Kidney epithelial cell (primary cell): ENCODE measurements around a stretch of chr11.

DNA sequence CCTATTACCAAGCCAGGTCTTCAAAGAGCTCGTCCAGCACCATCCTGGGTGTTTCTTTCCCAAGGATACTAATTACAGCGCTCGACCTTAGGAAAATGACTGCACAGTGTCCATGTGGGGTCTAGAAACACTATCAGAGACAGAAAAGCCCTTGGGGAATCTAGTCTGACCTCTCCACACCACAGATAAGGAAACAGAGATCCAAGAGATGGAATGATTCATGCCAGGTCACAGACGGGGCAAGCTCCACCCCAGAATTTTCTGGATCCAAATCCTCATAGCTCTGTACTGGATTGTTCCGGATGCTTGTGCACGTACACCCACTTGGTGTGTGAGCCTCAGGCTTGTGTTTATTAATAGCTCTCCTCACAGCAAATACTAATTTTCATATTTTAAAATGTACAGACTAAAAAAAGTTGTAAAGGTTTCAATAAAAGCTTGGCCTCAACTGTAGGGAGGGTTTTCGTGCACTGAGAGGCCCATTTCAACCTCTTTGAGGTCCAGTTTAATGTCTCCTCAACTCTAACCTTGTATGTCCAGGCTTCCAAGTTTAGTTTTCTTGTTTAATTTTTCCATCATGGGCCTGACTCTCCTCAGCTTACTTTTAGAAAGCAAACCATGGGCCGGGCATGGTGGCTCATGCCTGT, 11.2 kb downstream of the ABTB2 start:
- RAMPAGE, long total RNA: no peak
- RRBS: no CpG with 5 or more reads among the region's 8 CpGs

GRCh38 chr11:34348664-34349247, 9.1 kb downstream of the ABTB2 start:
- RAMPAGE, long total RNA: no peak
- RRBS: no CpG with 5 or more reads among the region's 4 CpGs

GRCh38 chr11:34404922-34405627, 33.7 kb upstream of the CAT start:
- RAMPAGE, long total RNA: no peak
- RRBS: no CpG with 5 or more reads among the region's 7 CpGs

DNA sequence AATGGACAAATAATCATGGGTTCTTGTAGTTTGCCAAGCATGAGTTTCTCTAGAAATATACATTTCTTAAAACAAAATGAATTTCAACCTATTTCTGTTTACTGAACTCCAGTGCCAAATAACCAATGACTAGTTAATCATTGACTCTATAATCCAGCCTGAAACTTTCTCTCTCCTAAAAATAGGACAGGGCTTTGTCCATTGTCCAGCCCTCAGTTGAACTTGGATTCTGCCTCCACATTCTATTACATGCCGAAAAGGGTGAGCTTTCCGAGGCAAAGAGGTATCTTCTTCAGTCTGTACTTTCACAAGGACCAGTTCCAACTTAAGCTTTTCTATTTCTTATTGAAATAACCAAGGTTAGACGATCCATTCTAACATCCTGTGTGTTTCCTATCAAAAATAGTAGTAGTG, 23.2 kb upstream of the CAT start:
- RAMPAGE, long total RNA: no peak
- RRBS: no CpG with 5 or more reads among the region's 3 CpGs

- RAMPAGE, long total RNA: no peak
- RRBS: no CpG with 5 or more reads among the region's 3 CpGs
These were observed 37.1 kb upstream of the EHF start for GRCh38 chr11:34583850-34584175.

DNA sequence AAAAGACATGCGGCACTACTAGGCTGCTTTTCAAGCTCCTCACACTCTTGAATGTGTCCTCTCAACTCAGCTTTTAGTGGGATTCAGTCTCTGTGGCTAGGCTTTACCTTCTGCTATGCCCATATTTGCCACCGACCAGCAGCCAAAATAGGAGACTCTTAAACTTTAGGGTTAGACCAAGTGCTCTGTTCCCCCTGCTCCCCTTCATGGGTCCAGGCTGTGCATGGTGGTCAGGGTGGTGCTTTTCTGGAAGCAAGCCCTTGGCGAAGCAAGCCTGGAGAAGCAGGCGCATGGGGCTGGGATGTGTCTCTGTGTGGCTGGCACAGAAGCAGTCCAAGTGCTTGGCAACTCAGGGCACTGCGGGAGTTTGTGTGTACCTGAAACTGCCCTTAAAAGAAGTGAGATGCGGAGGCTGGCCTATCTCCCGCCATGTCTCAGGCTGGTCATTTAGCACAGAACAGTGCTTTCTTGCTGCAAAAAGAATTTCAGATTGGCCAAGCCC, 16.2 kb downstream of the EHF start:
- RAMPAGE, long total RNA: no peak
- RRBS: no CpG with 5 or more reads among the region's 7 CpGs

DNA sequence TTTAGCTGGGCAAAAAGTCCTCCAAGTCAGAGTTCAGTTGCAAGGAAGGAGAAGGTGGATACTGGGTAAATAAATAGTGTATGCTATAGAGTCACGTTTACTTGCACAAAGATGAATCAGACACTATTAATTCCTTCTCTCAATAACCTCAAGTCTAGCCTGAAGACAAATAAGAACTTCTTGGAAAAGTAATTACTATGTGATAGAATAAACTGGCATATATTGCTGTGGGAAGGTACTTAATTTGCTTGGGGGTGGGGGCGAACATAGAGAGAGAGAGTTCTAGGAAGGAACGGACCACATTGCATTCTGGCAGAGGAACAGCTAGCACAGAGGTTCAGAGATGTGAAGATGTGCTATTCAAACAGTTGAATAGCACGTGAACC, 136.3 kb downstream of the EHF start:
- RAMPAGE, long total RNA: no peak
- RRBS: no CpG with 5 or more reads among the region's 4 CpGs

- RAMPAGE, long total RNA: no peak
These were observed 91.7 kb downstream of the APIP start for GRCh38 chr11:34824543-34824877.

DNA sequence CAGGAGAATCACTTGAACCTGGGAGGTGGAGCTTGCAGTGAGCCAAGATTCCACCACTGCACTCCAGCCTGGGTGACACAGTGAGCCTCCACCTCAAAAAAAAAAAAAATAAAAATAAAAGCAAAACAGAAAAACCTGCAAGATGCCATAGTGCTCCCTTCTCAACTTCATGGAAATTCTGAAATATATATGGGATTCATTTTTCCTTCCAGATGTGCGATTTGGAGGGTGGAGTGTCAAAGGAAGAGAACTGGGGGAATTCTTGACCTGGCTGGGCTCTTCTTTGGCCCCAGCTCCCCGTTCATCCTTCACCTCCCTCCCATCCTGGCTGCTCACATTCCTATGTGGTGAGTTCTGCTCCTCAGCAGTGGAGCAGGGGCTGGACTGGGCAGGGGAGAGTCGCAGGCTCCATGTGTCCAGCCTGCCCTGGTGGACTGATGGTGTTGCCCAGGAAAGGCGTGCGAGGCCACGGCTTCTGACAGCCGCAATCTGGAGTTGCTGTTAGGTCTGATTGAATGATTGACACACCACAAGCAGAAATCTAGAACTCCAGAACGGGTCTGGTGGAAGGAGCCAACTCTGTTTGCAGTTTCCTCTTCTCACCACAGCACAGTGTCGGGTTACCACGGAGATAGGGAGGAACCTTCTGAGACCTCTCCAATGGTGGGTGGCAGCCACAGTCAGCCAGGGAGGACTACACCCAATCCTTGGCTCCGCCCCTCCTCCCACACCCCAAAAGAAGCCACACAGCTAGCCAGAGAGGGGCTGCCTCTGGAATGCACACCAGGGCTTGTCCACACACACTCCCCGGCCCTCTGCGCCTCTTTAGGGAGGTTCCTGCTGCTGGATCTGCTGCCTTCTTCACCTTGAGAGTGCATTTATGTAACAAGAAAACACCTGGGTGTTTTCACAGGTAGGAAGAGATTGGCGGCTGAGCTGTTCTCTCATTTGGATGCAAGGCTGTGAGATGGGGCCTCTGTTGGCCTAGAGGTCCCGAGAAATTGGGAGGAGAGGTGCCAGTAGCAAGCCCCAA, 56.6 kb upstream of the CD44 start:
- RAMPAGE, long total RNA: no peak
- RRBS: no CpG with 5 or more reads among the region's 15 CpGs

DNA sequence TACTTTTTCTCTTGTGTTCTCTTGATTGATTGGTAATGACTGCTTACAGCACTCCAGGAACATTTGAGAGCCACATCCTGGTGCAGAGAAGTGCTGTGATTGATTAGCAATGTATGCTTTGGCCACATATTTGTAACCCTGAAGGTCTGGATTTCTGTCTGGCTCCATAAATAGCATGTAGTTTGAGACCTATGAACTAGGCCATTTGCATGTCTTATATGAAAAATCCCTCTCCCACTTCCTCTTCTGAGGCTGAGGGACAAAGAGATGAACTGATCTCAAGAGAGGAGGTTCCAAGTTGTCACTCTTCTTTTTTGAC, 49.3 kb upstream of the CD44 start:
- RAMPAGE, long total RNA: no peak

DNA sequence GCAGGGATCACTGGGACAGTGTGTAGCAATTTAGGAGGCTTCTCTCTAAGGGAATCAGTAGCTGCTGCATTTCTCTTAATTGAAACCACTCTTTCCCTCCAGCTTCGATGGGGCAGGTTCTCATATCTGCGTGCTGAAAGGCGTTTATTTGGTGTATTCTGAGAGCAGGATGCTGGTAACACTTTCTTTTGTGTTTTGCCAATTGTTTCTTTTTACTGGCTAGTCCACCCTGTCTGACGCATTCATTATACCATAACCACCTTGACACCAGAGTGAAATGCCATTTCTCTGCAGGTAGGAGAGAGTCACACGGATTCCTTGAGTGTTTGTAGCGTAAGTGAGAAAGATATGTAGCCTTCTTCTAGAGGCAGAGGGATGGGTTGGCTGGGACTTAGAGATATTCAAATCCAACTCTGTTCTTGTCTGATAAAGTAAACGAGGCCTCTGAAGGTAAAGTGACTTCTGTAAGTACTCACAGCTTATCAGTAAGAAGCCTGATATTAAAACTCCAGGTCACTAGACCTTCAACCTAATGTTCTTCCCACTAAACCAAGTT, 21.3 kb downstream of the CD44 start:
- RAMPAGE, long total RNA: no peak
- RRBS: no CpG with 5 or more reads among the region's 7 CpGs

GRCh38 chr11:35181319-35181776, 42.4 kb downstream of the CD44 start:
- RAMPAGE, long total RNA: no peak
- RRBS: no CpG with 5 or more reads among the region's 1 CpG

GRCh38 chr11:35347664-35348191, 71.6 kb downstream of the SLC1A2 start:
- RAMPAGE, long total RNA: no peak
- RRBS: no CpG with 5 or more reads among the region's 2 CpGs

DNA sequence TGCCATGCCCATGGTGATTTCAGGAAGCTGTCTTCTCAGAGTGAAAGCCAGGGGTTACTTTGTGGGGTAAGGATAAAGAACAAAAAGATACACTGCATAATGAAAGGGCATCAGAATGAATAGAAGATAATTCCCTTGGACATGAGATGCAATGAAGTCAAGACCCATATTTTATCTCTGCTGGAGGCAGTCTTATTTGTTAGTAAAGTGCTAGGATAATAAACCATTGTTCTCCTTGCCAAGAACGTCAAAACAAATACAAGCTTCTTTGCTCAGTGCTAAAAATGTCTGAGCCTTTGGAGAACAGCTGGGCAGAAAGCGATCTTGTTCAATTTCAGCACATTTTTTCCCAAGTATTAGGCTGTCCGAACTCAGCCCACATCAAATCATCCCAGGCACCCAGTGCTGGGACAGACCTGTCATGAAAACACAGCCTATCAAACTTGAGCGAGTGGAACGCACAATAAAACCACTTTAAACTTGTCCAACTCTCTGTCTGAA, 38.0 kb upstream of the LDLRAD3 start:
- RAMPAGE, long total RNA: no peak
- RRBS: no CpG with 5 or more reads among the region's 5 CpGs

DNA sequence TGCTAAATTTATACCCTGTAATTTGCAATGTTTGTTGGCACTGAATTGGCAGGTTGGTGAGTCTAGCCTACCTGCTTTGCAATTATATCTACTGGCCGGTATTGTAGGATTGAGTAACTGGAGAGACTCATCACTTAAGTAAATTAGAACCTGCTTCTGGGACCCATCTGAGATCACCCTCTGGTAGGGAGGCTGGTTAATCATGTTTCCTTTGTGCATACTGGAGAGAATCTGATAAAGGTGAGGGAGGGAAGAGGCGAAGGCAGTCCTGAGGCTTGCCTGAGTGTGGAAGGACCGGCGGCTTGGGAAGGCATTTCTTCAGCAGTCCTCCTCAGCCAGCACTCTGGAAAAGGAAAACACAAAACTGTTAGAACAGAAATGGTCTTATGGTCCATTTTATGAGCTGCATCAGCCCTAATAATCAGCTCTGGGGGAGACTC, 63.4 kb downstream of the LDLRAD3 start:
- RAMPAGE, long total RNA: no peak
- RRBS: no CpG with 5 or more reads among the region's 4 CpGs

GRCh38 chr11:36145527-36146058, 143.6 kb downstream of the COMMD9 start:
- RAMPAGE, long total RNA: no peak
- RRBS: no CpG with 5 or more reads among the region's 6 CpGs

GRCh38 chr11:36375150-36375844, 79.2 kb downstream of the PRR5L start:
- RAMPAGE, long total RNA: no peak
- RRBS: no CpG with 5 or more reads among the region's 8 CpGs

- RAMPAGE, long total RNA: no peak
- RRBS: no CpG with 5 or more reads among the region's 3 CpGs
These were observed 56.4 kb downstream of the TRAF6 start for GRCh38 chr11:36453636-36454030.

DNA sequence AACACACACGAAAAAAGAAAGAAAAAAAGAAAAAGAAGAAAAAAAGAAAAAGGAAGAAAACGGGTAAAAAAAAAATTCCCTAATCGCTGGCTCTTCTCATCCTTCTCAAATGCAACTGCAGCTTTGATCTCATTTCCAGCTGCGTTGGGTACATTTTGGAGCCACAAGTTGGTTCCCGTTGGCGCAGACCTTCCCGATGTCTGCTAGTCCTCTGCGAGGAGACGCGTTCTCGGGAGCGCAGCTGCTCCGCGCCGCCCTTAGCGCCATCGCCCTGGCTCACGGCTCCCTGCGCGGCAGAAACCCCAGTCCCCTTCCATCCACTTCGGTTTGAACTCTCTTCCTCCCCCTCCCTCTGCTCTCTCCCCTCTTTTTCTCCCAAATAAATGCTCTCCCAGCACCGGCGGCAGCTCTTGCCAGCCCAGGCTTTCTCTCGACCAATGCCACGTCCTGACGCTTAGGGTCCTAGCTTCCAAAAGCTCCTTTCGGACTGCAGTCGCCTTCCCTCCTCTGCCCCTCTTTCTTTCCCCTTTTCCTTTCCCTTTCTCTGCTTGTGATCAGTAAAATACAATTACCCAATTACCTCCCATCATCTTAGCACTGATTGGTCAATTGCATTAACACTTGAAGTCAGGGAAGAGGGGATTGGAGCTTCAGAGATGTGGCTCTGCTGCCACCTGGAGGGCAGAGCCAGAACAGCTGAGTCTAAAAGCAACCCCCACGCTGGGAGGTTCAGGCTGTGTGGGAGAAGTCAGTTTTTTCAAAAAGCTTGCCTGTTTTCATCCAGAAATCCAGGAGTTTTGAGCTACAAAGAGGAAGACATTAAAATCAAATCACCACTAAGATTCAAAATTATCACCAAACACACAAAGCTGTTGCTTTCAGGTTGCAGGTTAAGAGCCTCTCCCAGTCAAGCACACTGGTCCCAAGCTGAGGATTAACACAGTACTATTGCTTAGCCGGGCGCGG, 1165.6 kb downstream of the LRRC4C start:
- RAMPAGE, long total RNA: no peak
- RRBS: no CpG with 5 or more reads among the region's 32 CpGs

GRCh38 chr11:40576268-40576585, 883.2 kb downstream of the LRRC4C start:
- RAMPAGE, long total RNA: no peak
- RRBS: no CpG with 5 or more reads among the region's 3 CpGs